Measurements from ENCODE around the genes DEGS2 and WARS1.

DNA sequence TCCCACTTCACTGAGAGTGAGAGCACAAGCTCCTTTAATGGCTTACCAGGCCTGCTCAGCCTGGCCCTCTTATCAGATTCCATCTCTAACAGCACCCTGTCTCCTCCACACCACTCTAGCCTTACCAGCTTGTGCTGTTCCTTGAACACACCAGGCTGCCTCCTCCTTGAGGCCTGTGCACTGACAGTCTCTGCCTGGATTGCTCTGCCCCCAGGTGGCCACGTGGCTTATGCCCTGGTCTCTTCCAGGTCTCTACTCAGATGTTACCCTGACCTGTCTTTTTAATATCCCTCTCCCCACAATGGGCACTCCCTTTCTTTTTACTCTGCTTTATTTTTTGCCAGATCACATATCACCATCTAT lies 40.0 kb upstream of the EVL start:
- PRO-cap, 2 experiments = no peak in any of the 2 experiments

DNA sequence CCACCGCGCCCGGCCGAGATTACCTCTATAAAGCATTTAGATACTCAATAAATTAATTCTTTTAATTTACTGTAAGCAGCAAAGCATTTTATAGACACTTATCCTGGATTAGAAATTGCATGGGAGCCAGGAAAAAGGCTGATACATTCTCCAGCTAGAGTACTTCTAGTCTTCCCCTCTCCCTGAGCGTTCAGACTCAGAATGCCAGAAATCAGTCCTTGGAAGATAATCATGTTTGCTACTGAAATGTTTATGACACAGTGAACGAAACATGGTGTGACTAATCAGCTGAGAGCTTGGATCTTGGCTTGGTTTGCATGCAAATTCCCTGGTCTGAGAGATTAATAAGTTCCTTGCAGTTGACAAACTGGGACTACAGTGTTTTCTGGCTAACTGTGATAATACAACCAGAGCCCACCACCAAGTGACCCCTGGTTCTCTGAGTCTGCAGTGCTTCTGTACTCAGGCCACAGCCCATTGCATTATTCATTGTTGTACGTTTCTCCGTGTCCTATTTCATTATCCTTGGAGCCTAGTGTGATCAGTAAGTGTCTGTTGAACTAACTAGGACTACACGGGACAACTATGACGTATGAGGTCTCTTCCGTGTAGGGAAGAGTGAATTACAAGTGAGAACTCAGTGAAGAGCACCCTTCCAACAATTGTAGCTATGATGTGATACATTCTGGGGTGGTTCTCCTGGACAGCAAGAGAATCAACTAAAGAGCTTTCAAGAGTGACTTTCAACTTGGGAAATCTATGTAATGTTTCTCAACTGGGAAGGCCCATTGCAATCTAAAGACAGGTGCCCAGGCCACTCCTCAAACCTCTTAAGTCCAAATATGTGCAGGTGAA lies 34.6 kb upstream of the EVL start:
- PRO-cap, 2 experiments = no peak in any of the 2 experiments

DNA sequence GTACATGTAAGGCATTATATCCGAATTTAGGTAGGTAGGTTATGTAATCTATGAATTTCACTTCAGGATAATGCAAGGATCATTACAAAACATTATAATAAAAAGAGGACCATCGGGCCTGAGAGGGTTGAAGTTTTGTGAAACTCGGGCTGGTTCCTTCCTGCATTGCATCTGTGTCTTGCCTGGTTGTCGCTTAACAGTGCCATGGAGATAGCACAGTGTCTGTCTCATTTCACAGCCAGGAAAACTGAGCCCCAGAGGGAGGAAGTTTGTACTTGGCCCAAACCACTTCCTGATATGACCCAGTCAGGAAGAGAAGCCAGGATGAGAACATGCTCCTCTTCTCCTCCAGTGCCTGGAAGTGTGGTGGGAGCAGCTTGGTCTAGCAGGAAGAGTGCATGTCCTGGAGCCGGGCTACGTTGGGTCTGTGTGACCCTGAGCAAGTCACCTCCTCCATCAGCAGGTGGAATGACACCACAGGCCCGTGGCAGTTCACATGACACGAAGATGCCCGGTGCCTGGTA lies 41.4 kb downstream of the EVL start:
- PRO-cap, 2 experiments = no peak in any of the 2 experiments

GRCh38 chr14:100120403-100121103 lies 38.9 kb downstream of the DEGS2 start:
- PRO-cap, 2 experiments = no peak in any of the 2 experiments

DNA sequence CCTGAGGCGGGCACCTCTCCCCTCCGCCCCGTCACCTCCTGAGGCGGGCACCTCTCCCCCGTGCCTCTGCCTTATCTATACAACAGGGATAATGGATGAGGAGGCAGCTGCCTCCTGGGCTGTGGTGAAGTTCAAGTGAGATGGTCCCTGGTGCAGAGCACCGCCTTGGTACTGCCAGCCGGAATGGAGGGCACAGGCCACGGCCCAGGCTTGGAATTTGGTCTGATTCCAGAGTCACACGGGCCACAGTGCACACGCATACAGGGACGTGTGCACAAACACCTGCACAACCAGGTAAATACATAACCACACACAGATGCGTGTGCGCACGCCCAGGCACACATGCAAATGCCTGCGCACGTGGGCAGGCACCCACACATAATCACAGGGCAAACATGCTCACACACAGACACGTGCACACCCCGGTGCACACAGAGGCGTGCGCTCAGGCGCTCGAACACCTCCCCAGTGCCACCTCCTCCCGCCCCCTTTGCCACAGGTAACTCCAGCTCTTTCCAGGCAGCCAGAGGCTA lies 11.5 kb downstream of the DEGS2 start:
- PRO-cap, 2 experiments = no peak in any of the 2 experiments

- PRO-cap, 2 experiments = no peak in any of the 2 experiments
Observed at GRCh38 chr14:100159373-100159955, at the start of gene DEGS2. Gene DEGS2 (minus strand): TSS chr14:100159645.

- PRO-cap, 2 experiments = peak in 1 of 2 experiments; most common plus-strand start chr14:100237999 (in 1)
Observed at GRCh38 chr14:100237880-100238490, 959 bp upstream of the YY1 start.

GRCh38 chr14:100333793-100334770 lies 10.9 kb downstream of the SLC25A47 start:
- PRO-cap, 2 experiments = no peak in any of the 2 experiments

GRCh38 chr14:100353546-100354230 lies 21.5 kb downstream of the WARS1 start:
- PRO-cap, 2 experiments = no peak in any of the 2 experiments

DNA sequence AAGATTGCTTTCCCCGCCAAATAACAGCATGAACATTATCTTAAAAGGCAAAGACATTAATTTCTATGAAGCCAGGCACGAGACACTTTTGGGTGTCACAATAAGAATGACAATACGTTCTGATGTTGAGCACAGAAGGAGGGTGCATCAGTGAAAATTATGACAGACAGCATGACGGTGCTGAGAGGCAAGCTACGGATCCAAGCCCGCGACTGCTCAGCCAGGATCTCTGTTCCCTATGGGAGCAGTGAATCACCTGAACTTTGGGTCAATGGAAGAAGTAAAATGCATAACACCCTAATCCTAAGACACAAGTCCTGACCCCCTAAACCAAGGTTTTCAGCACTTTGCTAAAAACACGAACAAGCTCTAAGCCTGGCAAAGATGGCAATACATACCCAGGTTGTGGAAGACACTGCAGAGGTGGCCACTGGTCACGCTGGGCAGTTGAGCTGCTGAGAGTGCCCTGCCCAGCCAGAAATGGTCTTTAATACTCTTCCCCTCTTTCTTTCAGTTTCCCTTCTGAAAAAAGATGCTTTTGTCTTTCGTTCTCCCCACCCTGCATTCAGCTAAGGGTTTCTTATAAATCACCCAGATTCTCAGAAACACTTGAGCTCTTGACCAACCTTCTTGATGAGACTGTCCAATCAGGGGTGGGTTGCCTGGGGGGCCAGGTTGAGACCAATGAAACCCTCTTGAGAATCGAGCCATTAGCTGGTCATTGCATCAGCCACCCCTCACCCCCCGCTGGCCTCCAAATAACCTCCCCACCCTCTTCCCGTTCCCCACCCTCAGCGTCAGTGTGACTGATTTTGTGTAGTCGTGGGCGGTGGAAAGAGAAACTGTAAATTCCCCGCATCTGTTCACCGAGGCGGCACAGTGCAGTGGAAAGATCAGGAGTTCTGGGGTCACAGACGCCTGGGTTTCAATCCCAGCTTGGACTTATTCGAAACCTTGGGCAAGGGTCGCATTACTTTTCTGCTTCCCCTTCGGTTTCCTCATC lies at the start of gene WARS1:
WARS1 (minus strand) TSS at position 463 of the 1,003 bp plus-strand sequence.
- PRO-cap, 2 experiments = peak in 2 of 2 experiments; most common plus-strand start position 874 of the sequence (in 2); most common minus-strand start position 562 of the sequence (in 1)

- PRO-cap, 2 experiments = no peak in any of the 2 experiments
Observed at GRCh38 chr14:100533962-100534642, 53.1 kb downstream of the BEGAIN start.

DNA sequence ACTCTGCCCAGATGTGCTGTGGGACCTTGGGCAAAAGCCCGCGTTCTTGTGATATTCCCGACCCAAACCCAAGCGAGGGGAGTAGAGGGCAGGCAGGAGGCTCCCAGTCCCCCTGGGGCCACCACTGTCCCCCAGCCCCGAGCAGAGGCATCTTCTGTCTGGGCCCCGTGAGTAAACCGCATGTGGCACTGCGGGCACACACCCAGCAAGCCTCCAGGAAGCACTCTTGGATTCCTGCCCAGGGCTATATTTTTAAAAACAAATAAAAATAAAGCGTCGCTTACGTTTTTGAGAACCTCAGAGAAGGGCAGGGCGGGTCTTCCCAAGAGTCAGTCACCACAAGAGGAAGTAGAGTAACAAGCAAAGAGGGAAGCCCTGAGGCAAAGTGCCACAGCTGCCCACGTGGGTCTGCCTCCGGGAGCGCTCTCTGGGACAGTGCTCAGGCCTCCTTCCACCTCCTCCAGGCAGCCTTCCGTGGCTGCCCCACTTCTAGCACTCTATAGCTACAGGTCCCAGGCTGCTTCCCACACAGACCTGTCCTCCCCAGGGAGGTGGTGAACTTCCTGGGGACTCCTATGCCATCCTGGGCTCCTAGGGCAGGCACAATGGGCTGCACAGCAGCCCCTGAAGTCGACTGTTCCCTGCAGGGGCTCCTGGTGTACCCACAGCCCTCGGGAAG lies 39.3 kb downstream of the BEGAIN start:
- PRO-cap, 2 experiments = peak in 1 of 2 experiments; most common plus-strand start position 332 of the sequence (in 1); most common minus-strand start position 160 of the sequence (in 1)

DNA sequence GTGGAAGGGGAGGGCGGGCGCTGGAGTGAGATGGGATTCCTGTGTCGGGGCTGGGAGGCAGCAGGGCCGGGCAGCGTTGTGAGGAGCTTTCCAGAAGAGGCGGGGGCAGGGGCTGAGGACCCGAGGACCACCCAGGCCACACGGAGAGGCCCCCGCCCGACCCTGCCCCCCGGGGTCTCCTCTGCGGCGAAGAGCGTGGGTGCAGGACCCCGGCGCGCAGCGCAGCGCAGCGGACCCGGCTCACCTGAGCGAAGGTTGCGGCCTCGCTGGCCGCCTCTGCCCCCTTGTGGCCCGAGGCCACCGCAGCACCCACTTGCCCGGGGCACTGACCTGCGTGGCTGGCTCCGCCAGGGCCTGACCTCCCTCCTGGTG lies 67.5 kb upstream of the BEGAIN start:
- PRO-cap, 2 experiments = no peak in any of the 2 experiments

- PRO-cap, 2 experiments = no peak in any of the 2 experiments
Observed at GRCh38 chr14:100831692-100832730, 71.5 kb downstream of the RTL1 start.

DNA sequence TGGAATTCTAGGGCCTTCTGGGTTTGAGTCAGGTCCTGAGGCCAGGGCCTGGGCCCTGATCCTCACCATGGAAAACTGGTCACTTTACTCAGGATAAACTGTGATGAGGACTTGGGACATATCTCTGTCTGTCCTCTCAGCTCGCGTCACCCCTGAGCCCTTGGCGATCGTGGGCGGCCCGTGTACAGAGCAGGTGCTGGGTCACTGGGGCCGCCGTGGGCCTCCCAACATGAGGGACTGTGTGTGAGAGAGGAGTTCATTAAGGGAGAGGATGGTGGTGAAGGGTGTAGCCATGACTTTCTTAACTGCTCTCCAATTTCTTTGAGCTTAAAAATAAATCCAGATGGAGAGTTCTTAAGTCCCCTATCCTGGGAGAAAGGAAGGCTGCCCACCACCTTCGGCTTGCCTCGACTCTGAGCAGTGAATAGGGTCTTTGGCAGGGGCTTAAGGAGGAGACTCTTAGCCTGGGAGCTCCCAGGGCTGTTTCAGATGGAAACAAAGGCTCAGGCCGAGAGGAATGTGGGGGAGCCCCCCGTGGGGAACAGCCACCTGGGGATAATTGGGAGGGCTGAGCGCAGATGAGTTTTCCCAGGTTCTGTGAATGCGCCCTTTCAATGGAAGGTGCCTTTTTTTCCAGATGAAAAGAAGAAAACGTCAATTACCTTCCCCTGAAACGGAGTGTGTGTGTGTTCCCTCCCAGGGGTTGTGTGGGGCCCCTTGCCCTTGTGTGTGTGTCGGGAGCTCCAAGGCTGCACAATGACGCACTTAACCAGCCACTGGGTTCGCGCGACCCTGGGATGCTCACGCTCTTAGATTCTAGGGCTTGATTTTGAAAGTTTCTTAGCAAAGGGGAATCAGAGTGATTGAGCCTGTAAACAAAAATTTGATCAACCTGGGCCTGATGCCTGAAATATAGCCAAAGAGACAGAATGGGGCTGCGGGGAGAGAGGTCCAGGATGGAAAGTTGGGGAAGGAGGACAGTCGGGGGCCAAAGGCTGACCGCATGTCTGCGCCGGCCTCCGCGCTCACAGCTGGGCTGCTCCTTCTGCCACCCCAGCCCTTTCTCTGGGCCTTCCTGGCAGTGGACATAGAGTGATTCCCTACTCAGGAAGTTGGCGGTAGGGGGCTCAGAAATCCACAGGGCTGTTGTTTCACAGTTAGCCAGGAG lies 63.3 kb downstream of the RTL1 start:
- PRO-cap, 2 experiments = no peak in any of the 2 experiments

- PRO-cap, 2 experiments = no peak in any of the 2 experiments
Observed at GRCh38 chr14:101005401-101006002, 102.0 kb upstream of the RTL1 start.

GRCh38 chr14:101151093-101151639 lies 247.6 kb upstream of the RTL1 start:
- PRO-cap, 2 experiments = no peak in any of the 2 experiments

- PRO-cap, 2 experiments = no peak in any of the 2 experiments
Observed at GRCh38 chr14:101289007-101289361, 385.5 kb upstream of the RTL1 start.

- PRO-cap, 2 experiments = no peak in any of the 2 experiments
Observed at GRCh38 chr14:101335280-101335732, 426.2 kb upstream of the PPP2R5C start.

- PRO-cap, 2 experiments = no peak in any of the 2 experiments
Observed at GRCh38 chr14:101400882-101401344, 360.6 kb upstream of the PPP2R5C start.

Data from helper T cell (primary cell).